Cardiac ventricle fibroblast (primary cell): ENCODE results near the gene TMEM54.

DNA sequence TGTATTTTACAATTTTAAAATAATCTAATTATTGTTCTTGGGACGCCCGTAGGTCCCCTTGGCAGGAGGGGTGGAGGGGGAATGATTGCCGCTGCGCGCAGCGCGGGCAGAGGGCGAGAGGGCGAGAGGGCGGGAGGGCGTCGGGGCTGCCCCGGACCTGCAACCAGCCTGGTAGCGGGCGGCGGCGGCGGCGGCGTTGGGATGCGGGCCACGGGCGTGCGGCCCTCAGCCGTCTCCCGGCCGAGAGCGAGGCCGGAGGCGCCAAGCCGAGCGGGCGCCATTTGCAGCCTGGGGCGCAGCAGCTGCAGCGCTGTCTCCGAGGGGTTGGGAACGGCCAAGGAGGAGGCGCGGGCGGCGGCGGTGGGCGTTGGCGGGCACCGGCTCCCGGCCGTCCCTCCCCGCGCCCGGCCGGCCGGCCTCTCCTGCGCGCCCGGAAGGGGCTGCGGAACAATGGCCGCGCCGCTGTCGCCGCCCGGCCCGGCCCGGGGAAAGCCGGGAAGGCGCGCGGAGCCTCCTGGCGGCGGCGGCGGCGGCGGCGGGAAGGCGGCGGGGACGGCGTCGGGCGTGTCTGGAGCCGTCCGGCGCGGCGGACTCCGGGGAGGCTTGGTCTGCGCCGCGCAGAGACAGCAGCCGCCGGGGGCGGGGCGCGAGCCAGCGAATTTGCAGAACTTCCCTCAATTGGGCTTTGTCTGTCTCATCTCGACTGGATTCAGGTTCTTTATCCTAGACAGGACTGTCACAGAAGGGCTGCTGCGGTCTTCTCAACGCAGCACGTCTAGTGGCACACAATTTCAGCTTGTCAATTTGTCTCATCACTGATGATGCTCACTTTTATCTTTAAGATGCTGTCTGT is 35.7 kb downstream of the ZBTB8B start:
- RAMPAGE, long total RNA: no peak

DNA sequence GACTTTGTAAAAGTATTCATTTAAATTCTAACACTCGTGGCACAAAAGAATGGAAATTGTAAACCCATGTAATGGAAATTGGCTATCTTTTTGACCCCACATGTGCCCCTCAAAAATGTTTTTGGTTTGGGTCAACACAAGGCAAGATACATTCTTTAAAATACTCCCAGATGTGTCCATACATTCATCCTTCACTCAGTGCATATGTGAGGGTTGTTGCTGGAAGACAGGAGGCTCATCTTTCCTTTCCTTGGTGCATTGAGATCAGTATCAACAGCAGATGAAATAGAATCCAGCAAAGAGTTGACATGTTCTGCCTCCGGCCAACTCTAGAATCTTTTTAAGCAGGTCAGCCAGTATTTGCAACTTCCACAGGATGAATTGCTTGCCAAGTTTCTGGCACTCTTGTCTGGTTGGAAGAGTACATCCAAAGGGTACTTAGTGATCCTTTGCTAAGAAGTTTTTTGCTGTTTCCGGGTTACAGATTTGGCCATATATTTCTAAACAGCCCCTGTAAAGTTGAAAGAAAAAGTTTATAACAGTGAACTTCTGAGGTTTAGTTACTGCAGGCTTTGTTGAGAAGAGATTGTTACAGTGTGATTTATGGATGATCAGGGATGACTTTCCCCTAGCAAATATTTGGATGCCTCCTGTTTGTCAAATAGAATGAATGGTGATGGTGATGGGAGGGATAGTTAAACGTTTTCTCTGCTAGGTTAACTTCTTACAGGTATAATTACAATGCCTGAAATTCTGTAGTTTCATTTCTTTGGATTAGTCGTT is 21.0 kb downstream of the SYNC start:
- RAMPAGE, long total RNA: no peak

GRCh38 chr1:32758845-32760052 is 17.6 kb downstream of the KIAA1522 start:
- RAMPAGE, long total RNA: no peak

DNA sequence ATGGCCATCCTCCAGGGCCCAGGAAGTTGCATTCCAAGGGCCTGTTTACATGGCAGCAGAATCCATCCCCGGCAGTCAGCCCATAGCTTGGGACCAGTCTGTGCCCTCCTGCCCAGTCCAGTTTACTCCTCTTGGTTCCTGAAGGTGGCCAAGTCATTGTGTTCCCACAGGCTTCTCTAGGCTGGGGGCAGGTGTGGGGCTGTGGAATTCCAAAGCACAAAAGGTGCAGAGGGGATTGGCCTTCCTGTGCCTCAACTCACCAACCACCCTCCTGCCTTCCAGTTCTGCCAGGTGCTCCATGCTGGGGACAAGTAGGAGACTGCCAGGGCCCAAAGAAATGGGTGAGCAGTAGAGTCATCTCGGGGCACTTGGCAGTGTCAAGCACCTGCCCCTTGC is 31.7 kb downstream of the KIAA1522 start:
- RAMPAGE, long total RNA: no peak

DNA sequence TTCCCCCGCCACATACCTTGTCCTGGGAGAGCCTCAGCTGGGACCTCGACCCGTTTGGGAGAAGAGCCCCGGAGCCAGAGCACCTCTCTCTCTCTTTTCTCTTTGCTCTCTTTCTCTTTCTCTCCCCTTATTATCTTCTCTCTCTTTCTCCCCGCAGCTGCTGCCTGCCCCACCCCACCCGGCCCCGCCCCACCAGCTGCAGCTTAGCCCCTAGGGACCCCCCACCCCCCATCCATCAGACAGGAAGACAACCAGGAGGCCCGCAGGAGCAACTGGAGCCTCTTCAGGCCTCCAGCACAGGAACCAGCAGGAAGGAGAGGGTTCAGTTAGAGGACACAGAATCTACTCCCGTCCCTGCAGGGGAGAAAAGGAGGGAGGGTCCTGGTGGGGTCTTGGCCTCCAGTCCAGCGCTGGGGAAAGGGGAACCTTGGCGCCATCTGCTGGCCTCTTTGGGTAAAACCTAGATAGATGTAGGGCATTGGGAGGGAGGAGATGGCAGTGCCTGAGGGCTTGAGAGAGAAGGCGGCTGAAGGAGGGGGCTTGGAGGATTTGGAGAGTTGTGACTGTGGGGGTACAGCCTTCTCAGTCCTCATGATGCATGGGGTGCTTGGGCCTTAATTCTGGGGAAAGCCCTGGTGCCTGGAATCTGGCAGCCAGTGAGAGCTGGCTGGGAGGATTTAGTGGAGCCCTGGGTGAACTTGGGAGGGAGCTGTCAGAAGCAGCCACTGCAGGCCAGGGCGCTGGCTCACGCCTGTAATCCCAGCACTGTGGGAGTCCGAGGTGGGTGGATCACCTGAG is 1.9 kb upstream of the FNDC5 start:
- RAMPAGE, long total RNA: no peak

GRCh38 chr1:32900908-32901905 is at the start of gene TMEM54:
TSS of gene TMEM54 (minus strand) at chr1:32901389.
- RAMPAGE, long total RNA: no peak

GRCh38 chr1:32904884-32905111 is 3.6 kb upstream of the TMEM54 start:
- RAMPAGE, long total RNA: no peak

GRCh38 chr1:33002559-33003406 is 33.9 kb downstream of the AK2 start:
- RAMPAGE, long total RNA: no peak

DNA sequence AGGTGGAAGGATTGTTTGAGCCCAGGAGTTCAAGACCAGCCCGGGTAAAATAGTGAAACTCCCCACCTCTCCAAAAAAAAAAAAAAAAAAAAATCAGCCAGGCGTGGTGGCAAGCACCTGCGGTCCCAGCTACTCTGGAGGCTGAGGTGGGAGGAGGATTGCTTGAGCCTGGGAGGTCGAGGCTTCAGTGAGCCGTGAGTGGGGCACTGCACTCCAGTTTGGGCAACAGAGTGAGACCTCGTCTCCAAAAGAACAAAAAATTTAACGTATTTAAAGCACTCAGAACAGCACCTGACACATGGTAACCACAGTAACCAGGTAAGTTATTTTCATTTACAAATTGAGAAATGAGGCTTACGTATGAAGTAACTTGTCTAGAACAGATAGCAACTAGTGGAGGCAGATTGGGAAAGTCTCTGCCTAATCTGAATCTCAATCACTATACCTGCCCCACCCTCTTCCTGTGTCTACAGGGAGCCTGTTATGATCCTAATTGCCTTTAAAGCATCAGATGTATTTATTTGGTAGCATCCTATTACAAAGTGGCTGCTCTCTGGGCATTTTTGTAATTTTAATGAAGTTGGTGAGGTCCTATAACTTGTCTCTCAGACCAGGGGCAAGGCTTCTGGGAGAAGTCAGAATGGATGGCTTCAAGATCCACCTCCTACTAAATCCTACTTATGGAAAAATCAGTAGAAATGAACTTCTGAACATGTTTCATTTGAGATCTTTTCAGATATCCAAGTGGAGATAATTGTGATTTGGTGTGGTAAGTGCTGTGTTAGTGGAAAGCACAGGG is 47.4 kb downstream of the AZIN2 start:
- RAMPAGE, long total RNA: no peak

DNA sequence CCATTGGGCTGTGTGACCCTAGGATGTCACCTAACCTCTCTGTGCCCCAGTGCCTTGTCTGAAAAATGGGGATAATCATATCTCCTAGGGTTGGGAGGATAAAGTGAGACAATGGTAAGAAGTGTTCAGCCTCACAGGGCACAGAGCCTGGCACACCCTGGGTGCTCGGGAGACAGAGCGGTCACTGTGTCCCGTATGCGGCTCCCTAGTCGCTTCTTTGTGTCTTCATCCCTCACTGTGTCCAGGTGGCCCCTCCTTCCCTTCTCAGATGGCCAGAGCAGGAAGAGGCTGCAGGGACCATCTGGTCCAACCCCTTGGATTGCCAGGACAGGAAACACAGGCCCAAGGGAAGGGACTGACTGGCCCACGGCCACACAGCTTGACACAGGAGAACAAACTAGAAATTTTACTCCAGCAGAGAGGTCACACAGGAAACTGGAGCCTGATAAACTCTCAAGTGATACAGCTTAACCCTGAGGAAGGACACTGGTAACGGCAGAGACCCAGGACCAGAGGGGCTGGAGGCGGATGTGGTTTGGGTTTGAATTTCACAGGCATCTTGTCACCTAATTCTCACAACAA is 11.0 kb downstream of the TRIM62 start:
- RAMPAGE, long total RNA: no peak

DNA sequence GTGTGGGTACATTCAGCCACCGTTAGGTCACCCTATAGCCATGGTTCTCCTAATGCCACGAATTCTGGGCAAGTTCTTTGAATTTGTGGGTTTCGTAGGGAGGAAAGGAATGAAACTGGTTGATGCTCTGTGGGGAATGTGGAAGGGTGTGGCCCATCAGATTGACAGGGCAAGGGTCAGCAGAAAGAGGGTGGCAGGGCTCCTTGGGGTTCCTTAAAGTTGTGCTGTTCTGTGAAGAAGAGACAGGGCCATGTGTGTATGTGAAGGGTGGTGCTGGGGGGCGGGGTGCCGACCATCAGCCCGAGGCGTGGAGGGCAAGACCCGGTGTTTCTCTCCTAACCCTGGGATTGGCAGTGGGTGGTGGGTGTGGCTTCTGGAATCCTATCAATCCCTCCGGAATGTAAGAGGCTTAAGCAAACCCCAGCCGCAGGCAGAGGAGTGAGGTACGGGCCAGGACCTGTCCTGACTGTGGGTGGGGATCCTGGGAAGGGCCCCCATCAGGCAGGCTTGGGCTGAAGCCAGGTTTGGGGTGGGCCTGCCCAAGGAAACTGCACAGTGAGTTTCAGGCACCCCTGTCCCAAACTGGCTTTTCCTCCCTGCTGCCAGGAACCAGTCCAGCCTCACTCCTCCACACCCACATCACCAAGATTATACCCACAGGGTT is 35.3 kb upstream of the ZNF362 start:
- RAMPAGE, long total RNA: no peak

- RAMPAGE, long total RNA: no peak
These were observed 1.6 kb downstream of the ZNF362 start for GRCh38 chr1:33257865-33258395.

GRCh38 chr1:33265142-33265894 is 9.0 kb downstream of the ZNF362 start:
- RAMPAGE, long total RNA: no peak

DNA sequence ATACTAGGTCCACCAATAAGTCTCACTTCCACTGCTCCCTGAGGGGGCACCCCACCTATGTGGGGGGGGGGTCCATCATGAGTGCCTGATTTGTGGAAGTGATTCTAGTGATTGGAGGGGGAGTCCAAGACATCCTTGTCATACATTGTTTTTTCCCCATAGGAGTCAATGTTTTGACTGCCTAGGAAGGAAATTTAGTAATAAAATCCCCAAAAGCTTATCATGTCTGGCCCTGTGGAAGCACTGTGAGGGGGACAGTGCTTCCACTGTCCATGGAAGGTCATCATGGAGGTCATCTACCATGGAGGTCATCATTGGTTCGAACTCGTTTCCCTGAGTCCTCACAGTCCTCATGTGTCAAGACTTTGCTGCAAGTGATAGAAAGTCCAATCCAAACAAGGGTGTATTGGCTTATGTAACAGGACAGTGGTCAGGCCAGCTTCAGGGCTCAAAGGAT is 19.9 kb downstream of the A3GALT2 start:
- RAMPAGE, long total RNA: no peak

GRCh38 chr1:33306419-33307027 is 14.4 kb downstream of the A3GALT2 start:
- RAMPAGE, long total RNA: no peak

- RAMPAGE, long total RNA: no peak
These were observed 9.2 kb upstream of the A3GALT2 start for GRCh38 chr1:33329962-33330546.

DNA sequence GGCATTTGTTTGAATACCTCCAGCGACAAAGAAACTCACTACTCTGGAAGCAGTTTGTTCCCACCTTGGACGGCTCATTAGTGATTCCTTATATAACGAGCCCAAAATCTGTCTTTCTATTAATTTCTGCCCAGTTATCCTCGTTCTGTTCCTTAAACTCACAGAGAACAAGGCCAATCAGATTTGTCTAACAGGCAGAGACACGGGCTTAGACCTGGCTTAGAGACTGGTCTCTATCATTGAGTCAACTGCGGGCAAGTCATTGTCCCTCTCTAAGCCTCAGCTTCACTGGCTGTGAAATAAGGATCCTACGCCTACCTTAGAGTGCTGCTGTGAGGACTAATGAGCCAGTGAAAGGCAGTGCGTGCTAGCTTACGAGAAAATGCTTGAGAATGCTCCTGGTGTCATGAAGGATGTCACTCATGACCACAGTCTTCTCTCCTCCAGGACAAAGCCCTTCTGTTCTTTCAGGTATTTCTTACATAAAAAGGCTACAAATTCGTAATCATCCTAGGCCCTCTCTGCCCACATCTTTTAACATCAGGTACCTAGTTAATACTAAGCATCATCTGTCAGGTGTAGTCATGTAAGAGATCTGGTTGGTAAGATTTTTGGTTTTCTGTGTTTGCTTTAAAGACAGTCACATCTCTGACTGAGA is 16.5 kb upstream of the A3GALT2 start:
- RAMPAGE, long total RNA: no peak

DNA sequence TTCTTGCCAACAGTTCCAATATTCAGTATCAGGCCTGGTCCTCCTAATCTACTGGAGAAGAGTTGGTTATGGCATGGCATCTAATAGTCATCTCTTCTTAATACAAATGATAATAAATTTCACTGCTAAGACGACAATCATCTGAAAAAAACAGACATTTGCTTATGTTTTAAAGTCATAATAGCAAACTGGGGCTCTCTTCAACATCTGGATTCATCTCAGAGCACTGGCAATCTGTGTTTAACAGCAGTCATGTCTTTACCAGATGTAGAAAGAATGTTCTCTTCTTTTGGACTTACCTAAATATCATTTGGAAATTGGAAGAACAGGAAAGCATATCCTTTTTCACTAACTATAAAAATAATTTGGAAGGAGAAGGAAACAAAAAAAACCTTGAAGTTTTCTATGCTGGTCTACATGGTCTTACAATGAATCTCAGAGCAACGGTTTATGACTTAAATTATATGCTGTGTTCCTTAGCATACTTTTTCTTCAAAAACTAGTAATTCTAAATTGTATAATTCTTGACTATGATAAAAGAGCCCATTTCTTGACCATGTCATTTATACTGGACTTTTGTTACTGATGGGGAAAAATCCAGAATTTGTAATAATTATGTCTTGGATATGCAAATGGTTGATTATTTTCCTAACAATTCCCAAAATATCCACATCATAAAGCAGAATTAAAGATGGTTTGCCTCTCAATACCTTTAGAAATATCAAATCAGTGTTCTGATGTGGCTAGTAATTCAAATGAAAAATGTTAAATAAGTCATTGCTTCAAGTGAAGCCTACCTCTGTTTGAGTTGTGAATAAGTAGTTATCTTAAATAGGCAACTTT is 24.4 kb upstream of the A3GALT2 start:
- RAMPAGE, long total RNA: no peak

DNA sequence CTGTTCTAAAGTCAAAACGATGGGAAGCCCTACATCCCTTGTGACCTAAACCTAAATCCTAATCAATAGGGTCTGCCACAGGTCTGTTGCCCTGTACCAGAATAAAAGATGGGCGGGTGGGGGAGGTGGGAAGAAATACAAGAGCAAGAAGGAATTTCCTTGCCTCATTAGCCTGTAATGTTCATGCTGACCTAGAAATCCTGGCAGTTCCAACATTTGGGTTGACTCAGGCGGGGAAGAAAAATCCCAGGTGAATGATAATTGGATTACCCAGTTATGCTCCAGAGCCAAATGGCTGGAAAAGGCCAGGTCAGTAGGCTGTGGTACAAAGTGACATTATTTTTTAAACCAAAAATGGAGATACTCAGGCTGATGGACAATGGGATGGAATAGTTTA is 27.3 kb upstream of the A3GALT2 start:
- RAMPAGE, long total RNA: no peak

- RAMPAGE, long total RNA: no peak
These were observed 53.4 kb upstream of the A3GALT2 start for GRCh38 chr1:33374017-33375014.